UCH-1 (cell line): ENCODE measurements around a stretch of chr11.

DNA sequence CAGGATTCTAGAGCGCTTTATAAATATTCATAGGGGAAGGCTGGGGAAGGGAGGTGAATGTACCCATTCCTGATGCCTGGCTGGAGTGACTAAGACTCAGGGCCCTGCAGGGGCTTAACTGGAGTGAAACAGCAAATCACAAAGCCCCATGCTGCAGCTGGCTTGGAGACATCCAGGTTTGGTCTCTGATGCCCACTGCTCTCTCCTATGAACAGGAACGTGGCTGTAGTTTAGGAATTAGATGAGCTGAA lies 185.4 kb downstream of the BLID start:
- RRBS, result no CpG with 5 or more reads among the region's 2 CpGs

GRCh38 chr11:122095845-122096432 lies 20.1 kb downstream of the BLID start:
- RRBS, result no CpG with 5 or more reads among the region's 10 CpGs

GRCh38 chr11:122159046-122159818 lies 43.2 kb upstream of the BLID start:
- RRBS, result no CpG with 5 or more reads among the region's 15 CpGs

DNA sequence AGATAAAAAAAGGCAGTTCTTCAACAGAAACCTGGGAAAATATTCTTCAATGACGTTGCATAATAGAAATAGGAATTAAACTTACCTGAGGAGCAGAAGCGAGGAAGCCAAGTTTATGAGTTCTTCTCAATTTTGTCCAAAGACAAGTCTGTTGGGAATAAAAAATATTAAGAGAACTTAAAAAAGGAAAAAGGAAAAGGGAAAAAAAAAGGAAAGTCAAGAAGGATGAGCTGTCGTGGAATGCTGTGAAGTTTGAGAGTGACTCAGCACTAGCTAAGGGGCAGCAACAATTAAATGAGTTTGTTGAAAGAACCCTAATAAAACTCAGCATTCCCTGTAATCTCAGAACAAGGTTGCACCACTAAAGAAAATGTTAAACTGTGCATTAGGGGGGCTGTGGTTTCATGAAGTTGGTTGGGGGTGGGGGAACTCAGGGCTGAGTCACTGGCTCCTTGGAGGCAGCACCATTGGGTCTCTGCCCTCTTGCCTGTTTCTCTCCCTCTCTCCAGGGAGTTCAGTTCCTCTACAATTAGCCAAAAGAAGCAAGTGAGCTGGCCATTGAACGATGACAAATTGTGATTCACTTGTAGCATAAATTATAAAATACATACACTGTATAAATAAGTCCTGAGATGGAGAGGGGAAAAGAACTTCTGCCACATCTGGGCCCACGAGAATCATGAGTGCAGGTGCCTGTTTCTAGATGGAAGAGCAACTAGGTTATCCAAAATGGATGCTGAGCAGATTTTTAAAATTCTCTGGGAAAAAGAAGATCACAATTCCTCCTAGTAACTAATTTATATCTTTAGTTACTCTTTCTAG lies 64.4 kb upstream of the BLID start:
- RRBS, result no CpG with 5 or more reads among the region's 5 CpGs

- RRBS, result no CpG with 5 or more reads among the region's 3 CpGs
Observed at GRCh38 chr11:122189144-122189713, 73.2 kb upstream of the BLID start.

- RRBS, result no CpG with 5 or more reads among the region's 4 CpGs
Observed at GRCh38 chr11:122209824-122210527, 94.0 kb upstream of the BLID start.

DNA sequence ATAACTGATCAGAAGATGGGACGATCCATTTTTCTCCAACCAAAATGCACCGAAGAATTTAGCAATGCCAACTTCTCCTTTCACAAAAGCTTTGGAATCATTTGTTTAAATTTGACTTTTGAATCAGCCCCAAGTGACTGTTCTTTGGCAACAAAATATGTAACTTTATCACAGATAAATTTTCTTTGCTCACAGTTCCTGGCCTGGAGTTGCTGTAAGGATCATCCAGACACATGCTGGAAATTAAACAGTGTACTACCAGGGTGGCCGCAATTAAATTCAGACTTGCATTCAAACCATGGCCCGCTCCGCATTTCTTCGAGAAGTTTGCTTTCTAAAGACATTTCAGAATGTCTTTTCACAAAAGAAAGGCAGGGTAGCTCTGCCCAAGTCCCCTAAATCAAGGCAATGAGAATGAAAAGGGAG lies 189.4 kb upstream of the BLID start:
- RRBS, result no CpG with 5 or more reads among the region's 6 CpGs

GRCh38 chr11:122320279-122320660 lies 204.3 kb upstream of the BLID start:
- RRBS, result no CpG with 5 or more reads among the region's 5 CpGs

GRCh38 chr11:122422494-122423155 lies 232.9 kb upstream of the UBASH3B start:
- RRBS, result no CpG with 5 or more reads among the region's 5 CpGs

DNA sequence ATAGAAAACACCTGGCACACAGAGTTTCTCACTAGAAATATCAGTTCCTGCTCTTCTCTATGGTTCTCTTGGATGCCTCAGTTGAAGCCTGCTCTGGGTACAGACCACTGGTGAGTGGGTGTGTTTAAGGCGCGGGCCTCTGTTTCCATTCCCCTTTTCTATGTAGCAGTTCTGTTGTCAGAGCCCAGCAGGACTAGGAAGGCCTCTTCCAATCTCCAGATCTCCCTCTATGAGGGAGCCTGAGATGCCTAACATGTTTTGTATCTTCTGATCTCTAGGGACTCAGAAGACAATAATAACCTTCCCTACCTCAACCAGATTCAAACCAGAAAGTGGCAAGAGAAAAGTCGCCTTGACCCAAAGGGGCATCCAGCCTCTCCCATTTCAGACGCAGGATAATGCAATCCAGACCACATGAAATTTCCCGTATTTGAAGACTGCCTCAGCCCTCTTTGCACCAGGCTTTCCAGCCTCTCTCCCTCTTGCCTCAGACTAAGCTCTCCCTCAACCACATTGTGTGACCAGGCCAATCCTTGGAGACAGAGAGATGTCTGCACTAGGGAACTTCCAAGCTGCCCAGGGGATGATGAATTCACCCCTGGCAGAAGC lies 150.1 kb upstream of the UBASH3B start:
- RRBS, result no CpG with 5 or more reads among the region's 5 CpGs

GRCh38 chr11:122656160-122657320 lies 1.0 kb downstream of the UBASH3B start:
- RRBS, result 5% methylated on average over 40 of the region's 89 CpGs

DNA sequence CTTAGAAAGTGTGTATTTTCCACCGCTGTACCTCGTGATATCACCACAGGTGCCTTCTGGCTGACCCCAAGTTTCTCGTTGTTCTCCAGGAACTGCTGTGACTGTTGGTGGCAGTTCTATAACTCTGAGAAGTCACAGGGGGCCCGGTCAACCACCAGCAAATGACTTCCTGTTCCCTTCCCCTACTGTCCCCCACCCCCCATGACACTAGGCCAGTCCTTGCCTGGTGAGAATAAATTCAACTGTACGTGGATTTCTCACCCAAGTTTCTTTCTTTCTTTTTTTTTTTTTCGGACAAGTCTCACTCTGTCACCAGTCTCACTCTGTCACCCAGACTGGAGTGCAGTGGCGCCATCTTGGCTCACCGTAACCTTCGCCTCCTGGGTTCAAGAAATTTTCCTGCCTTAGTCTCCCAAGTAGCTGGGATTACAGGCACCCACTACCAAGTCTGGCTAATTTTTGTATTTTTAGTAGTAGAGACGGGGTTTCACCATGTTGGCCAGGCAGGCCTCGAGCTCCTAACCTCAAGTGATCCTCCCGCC lies 62.2 kb downstream of the UBASH3B start:
- RRBS, result no CpG with 5 or more reads among the region's 12 CpGs

- RRBS, result no CpG with 5 or more reads among the region's 25 CpGs
Observed at GRCh38 chr11:122726761-122727953, 71.6 kb downstream of the UBASH3B start.

DNA sequence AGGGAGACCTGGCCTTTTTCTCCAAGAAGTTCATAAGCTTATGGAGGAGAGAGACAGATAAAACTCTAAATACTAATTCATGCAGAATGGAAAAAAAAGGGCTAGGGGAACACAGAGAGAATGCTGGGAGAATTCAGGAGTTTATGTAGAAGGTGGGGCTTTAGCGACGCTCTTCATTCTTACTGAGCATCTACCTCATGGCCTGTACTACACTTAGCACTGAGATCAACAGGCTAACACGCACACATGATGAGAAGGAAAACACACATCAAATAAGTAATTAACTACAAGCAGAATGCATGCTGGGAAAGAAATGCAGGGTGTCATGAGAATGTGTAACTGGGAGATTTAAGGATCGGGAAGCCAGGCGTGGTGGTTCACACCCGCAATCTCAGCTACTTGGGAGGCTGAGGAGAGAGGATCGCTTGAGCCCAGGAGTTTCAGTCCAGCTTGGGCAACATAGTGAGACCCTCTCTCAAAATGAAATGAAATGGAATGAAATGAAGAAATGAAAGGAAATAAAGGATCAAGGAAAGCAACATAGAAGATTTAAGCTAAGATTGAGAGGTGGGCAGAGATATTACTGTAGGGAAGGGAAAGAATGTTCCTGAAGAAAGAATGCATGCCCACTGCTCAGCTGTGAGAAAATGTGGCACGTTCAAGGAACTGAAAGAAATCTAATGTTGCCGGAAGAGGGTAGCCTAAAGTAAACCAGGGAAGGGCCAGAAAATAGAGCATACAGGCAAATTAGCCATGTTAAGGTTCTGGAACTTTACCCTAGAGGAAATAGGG lies 81.1 kb downstream of the UBASH3B start:
- RRBS, result no CpG with 5 or more reads among the region's 9 CpGs

DNA sequence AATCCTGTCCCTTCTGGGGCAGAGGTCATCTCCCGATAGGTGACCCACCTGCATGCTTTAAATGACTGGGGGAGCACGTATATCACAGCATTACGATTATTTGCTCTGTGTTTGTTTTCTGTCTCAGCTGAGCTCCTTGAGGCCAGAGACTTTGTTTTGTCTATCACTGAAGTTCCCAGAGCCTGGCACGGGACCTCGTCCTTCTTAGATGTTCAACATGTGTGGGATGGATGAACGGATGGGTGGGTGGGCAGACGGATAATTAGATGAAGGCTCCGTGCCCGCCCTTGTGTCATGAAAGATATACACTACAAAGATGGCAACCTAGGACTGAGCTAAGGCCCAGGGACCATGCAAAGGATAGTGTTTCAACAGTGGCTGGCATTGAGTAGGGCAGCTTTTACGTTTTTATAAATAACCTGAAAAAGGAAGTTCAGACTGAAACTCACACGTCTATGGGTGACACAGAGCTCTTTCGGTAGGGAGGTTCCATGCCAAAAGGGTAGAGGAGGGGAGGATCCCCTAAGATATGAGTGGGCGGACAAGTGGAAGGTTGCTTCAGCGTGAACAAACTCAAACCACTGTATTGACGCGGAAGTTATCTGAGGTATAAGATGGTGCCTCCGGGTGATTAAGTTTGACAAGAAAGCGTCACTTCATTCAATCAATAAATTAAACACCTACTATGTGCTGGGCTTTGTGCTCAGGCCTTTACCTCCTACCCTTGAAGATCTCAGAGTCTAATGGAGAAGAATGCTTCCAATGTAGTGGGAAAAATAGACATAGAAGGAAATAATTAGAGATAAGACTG lies 90.5 kb downstream of the UBASH3B start:
- RRBS, result no CpG with 5 or more reads among the region's 18 CpGs

GRCh38 chr11:122756248-122756858 lies 81.9 kb upstream of the CRTAM start:
- RRBS, result no CpG with 5 or more reads among the region's 2 CpGs

GRCh38 chr11:122773931-122774204 lies 64.4 kb upstream of the CRTAM start:
- RRBS, result no CpG with 5 or more reads among the region's 5 CpGs

DNA sequence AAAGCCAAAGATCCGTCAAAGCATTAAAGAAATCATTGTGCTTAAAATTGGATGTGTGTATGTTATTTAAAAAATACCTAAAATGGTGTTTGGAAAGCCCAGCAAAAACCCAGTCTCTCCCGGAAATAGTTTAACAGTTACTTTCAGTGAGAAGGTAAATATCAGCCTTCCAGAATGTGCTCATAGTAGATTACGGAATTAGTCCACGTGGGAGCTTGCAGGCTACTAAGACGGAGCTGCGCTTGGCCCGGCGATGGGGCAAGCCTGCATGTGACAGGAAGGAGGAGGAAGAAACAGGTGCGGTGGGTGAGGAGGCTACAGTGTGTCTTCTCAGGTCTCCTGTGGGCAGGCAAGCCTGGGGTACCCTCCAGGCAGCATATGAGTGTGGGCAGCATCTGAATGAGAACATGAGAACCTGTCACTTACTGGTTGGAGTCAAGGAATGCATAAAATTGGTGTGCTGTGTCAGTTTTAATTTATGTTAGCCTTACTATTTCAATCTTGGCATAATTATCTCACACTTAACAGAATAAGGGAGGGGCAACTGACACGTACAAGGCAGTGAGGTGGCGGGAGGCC lies 35.9 kb downstream of the CLMP start:
- RRBS, result no CpG with 5 or more reads among the region's 11 CpGs

DNA sequence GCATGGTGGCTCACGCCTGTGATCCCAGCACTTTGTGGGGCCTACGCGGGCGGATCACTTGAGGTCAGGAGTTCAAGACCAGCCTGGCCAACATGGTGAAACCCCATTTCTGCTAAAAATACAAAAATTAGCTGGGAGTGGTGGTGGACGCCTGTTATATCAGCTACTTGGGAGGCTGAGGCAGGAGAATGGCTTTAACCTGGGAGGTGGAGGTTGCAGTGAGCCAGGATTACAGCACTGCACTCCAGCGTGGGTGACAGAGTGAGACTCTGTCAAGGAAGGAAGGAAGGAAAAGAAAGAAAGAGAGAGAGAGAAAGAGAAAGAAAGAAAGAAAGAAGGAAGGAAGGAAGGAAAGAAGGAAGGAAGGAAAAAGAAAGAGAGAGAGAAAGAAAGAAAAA lies 35.9 kb downstream of the GRAMD1B start:
- RRBS, result no CpG with 5 or more reads among the region's 6 CpGs

- RRBS, result no CpG with 5 or more reads among the region's 7 CpGs
Observed at GRCh38 chr11:123742832-123743464, 1.5 kb upstream of the ZNF202 start.